Thyroid gland (tissue), 7 donors: Measurements from ENCODE around the genes OR7G2, ZNF317, PIN1 and C19orf38.

DNA sequence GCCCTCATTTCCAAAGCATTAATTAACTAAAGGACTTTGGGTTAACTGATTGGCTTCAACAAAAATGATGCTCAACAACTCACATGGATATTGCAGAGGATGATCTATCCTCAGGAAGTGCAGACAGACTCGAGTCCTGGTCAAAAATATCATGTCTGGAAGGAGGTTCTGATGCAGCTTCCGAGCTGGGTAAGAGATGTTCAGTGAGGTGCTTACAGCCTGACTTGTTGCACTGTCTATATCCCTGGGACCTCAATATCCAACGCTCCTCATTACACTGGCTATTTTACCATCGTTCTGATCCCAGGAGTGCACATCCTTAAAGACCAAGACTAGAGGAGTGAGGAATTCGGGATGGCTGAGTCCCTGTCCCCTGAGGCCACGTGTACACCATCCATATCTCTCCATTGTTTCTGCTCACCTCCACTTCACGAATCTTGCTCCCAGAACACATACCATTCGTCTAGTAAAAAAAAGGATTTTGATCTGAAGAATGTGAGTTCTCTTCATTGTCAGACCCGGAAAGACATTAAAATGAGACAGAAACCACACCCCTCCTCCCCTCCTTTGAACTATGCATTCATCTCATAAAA is at the start of gene OR7G2:
TSS of gene OR7G2 (minus strand) at position 245 of the 593 bp plus-strand sequence.
- PRO-cap, 2 experiments: no peak in any of the 2 experiments
- RAMPAGE, long total RNA, 5 experiments: no peak in any of the 5 experiments

- PRO-cap, 2 experiments: peak in 2 of 2 experiments; most common plus-strand start chr19:9140397 (in 2); most common minus-strand start chr19:9140298 (in 1)
- RAMPAGE, long total RNA, 5 experiments: start-site peak on the plus strand in 2 of 5 experiments, at chr19:9140380-9140432 at its widest, 44 to 84 reads per replicate
Measured at GRCh38 chr19:9140156-9140962, at the start of gene ZNF317. Gene ZNF317, plus strand, starts transcription at chr19:9140397.

GRCh38 chr19:9498029-9498506 is 348 bp downstream of the ZNF560 start:
- PRO-cap, 2 experiments: no peak in any of the 2 experiments
- RAMPAGE, long total RNA, 5 experiments: no peak in any of the 5 experiments

DNA sequence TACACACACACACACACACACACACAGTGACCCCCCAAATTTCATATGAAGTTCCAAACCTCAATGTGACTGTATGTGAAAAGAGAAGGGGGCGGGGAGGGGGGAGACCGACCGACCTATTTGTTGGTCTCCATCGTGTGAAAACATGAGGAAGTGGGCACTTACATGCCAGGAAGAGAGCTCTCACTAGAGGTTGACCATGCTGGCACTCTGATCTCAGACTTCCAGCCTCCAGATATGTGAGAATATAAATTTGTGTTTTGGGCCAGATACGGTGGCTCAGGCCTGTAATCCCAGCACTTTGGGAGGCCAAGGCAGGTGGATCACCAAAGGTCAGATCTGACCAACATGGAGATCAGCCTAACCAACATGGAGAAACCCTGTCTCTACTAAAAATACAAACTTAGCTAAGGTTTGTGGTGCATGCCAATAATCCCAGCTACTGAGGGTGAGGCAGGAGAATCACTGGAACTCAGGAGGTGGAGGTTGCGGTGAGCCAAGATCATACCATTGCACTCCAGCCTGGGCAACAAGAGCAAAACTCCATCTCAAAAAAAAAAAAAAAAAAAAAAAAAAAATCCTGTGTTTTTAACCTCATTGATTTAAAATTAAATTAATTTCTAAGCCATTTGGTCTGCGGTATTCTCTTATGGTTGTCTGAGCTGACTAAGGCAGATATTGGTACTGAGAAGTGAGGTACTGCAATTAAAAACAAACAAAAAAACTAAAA is 24.3 kb downstream of the ZNF562 start:
- PRO-cap, 2 experiments: no peak in any of the 2 experiments
- RAMPAGE, long total RNA, 5 experiments: no peak in any of the 5 experiments

- PRO-cap, 2 experiments: peak in 2 of 2 experiments; most common plus-strand start chr19:9792821 (in 1); most common minus-strand start chr19:9793180 (in 2)
- RAMPAGE, long total RNA, 5 experiments: start-site peak on the minus strand in 4 of 5 experiments, at chr19:9793152-9793235 at its widest, 14 to 87 reads per replicate
Measured at GRCh38 chr19:9792621-9793522, 24.3 kb upstream of the ZNF846 start.

GRCh38 chr19:9834505-9835751 is at the start of gene PIN1:
Gene PIN1, plus strand, starts transcription at chr19:9835318.
- PRO-cap, 2 experiments: peak in 2 of 2 experiments; most common plus-strand start chr19:9835335 (in 2)
- RAMPAGE, long total RNA, 5 experiments: start-site peak on the plus strand in 4 of 5 experiments, at chr19:9835300-9835340 at its widest, 251 to 1,464 reads per replicate

GRCh38 chr19:10113175-10114117 is 2.0 kb downstream of the P2RY11 start:
- PRO-cap, 2 experiments: no peak in any of the 2 experiments
- RAMPAGE, long total RNA, 5 experiments: no peak in any of the 5 experiments

GRCh38 chr19:10114959-10115645 is 3.6 kb downstream of the P2RY11 start:
- PRO-cap, 2 experiments: no peak in any of the 2 experiments
- RAMPAGE, long total RNA, 5 experiments: no peak in any of the 5 experiments

GRCh38 chr19:10135130-10135984 is 15.7 kb upstream of the EIF3G start:
- PRO-cap, 2 experiments: no peak in any of the 2 experiments
- RAMPAGE, long total RNA, 5 experiments: no peak in any of the 5 experiments

GRCh38 chr19:10166445-10167008 is 28.2 kb downstream of the DNMT1 start:
- PRO-cap, 2 experiments: no peak in any of the 2 experiments
- RAMPAGE, long total RNA, 5 experiments: no peak in any of the 5 experiments

DNA sequence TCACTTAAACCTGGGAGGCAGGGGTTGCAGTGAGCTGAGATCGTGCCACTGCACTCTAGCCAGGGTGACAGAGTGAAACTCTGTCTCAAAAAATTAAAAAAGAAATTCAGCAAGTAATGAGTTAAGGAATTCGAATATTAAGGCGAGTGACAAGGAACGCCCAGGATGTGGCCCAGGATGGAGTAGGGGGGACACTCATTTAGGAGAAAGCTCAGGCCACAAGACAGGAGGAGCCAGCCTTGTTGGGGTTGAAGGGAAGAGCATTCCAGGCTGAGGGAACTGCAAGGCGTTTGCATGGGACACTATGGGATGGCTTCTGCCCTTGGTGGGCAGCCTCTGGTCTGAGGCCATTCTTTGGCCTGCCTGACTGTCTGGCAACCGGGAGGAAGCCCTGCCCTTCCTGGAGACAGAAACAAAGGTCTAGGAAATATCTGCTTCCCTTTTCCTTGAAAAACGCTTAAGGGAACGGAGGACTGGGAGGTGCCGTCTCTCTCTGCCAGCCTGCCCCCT is 3.0 kb upstream of the ICAM1 start:
- PRO-cap, 2 experiments: peak in 2 of 2 experiments; most common plus-strand start position 460 of the sequence (in 2); most common minus-strand start position 318 of the sequence (in 1)
- RAMPAGE, long total RNA, 5 experiments: no peak in any of the 5 experiments

DNA sequence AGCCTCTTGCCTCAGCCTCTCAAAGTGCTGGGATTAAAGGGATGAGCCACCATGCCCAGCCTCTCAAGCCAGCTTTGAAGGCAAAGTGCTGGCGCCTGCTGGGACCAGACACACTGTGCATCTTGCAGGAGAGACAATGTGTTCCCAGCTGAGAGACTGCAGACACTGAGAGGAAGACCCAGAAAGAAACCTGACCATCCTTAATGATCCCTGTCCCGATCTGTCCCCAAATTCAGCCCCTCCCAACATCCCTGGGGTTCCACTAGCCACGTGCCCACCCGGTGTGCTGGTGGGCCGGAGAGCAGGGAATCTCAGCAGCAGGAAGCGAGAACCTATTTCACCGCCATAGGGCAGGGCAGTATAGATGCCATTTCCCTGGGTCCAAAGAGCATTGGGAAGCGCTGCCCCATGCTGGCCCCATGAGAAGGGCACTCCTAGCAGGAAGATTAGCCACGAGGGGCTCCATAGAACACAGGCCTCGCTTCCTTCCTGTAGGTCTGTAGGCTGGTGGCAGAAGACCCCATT is 1.0 kb downstream of the RAVER1 start:
- PRO-cap, 2 experiments: no peak in any of the 2 experiments
- RAMPAGE, long total RNA, 5 experiments: no peak in any of the 5 experiments

- PRO-cap, 2 experiments: no peak in any of the 2 experiments
- RAMPAGE, long total RNA, 5 experiments: no peak in any of the 5 experiments
Measured at GRCh38 chr19:10461214-10462046, 41.1 kb downstream of the PDE4A start.

DNA sequence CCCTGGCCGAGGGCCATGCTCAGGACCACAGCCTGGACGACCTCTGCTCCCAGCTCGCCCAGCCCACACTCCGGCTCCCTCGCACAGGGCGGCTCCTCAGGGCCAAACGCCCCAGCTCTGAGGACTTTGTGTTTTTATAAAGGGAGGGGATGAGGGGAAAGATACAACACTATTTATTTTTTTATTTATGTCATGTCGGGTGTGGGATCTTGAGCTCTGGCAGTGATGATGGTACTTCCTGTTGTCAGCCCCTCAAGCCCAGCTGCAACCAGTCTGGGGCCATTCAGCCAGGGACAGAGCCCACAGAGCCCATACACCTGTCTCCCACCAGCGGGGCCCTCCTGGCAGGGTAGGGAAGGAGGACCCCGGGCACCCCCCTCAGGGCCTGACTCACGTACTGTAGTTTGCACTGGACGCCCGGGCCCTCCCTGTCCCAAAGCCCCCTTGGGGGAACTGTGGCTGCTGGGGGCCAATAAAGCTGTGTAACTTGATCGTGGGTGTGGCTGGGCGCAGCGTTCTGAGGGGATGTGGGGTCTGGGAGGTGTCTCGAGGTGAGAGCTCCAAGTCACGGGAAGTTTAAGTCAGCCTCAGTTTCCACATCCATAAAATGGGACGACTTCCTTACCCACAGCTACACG is 9.3 kb downstream of the ATG4D start:
- PRO-cap, 2 experiments: no peak in any of the 2 experiments
- RAMPAGE, long total RNA, 5 experiments: no peak in any of the 5 experiments

GRCh38 chr19:10621957-10622672 is 3.2 kb upstream of the SLC44A2 start:
- PRO-cap, 2 experiments: no peak in any of the 2 experiments
- RAMPAGE, long total RNA, 5 experiments: no peak in any of the 5 experiments

DNA sequence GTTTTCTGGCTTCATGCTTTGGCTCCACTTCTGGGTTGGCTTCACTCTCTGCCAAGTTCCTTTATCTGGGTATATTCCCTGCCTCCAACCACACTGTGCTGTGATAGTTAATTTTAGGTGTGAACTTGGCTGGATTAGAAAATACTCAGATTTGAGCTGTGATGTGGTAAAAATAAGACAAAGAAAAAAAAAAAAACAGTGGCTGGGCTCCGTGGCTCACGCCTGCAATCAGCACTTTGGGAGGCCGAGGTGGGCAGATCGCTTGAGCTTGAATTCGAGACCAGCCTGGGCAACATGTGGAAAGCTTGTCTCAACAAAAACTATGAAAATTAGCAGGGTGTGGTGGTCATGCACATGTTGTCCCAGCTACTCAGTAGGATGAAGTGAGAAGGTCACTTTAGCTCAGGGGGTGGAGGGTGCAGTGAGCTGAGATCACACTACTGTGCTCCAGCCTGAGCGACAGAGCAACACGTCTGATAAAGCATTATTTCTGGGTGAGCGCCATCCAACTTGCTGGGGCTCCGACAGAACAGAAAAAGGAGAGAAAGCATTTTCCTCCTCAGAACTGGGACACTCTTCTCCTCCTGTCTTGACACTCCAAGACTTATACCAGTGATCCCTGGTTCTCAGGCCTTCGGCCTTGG is 7.4 kb upstream of the ILF3 start:
- PRO-cap, 2 experiments: no peak in any of the 2 experiments
- RAMPAGE, long total RNA, 5 experiments: no peak in any of the 5 experiments

GRCh38 chr19:10655219-10655644 is 1.1 kb downstream of the ILF3 start:
- PRO-cap, 2 experiments: peak in 1 of 2 experiments; most common plus-strand start chr19:10655517 (in 1); most common minus-strand start chr19:10655306 (in 1)
- RAMPAGE, long total RNA, 5 experiments: no peak in any of the 5 experiments

GRCh38 chr19:10683932-10684241 is 17.4 kb upstream of the QTRT1 start:
- PRO-cap, 2 experiments: no peak in any of the 2 experiments
- RAMPAGE, long total RNA, 5 experiments: no peak in any of the 5 experiments

DNA sequence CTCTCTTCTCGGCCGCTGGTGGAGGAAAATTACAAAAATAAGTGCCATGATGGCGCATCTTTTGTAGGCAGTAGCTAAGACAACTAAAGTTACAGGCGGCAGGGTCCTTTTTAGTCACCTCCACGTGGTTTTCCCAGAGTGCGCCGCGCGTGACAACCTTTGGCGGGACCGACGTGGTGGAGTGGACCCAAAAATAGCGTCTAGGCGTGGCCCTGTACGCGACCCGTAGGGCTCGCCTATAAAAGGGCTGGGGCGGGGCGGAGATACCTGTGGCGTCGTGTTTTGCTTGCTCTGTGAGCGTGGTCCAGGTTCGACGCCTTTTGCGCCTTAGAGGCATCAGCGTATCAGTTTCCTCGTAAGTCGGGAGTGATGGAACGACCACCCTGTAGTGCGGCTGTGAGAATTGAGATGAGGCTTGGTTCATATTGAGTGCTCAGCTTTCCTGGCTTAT is 429 bp upstream of the TMED1 start:
- PRO-cap, 2 experiments: peak in 2 of 2 experiments; most common plus-strand start position 136 of the sequence (in 2)
- RAMPAGE, long total RNA, 5 experiments: no peak in any of the 5 experiments

GRCh38 chr19:10848213-10848642 is at the start of gene C19orf38:
Gene C19orf38, plus strand, starts transcription at chr19:10848415.
- PRO-cap, 2 experiments: no peak in any of the 2 experiments
- RAMPAGE, long total RNA, 5 experiments: start-site peak on the plus strand in 2 of 5 experiments, at chr19:10848405-10848437 at its widest, 10 to 59 reads per replicate